Metanephros (tissue), 2 donors: ENCODE measurements around a stretch of chr3.

GRCh38 chr3:69121542-69121943 lies 852 bp downstream of the LMOD3 start:
- RAMPAGE, long total RNA: no peak

GRCh38 chr3:69236685-69237490 lies 114.5 kb upstream of the LMOD3 start:
- RAMPAGE, long total RNA: no peak

GRCh38 chr3:69370106-69370596 lies 15.7 kb downstream of the FRMD4B start:
- RAMPAGE, long total RNA: no peak

DNA sequence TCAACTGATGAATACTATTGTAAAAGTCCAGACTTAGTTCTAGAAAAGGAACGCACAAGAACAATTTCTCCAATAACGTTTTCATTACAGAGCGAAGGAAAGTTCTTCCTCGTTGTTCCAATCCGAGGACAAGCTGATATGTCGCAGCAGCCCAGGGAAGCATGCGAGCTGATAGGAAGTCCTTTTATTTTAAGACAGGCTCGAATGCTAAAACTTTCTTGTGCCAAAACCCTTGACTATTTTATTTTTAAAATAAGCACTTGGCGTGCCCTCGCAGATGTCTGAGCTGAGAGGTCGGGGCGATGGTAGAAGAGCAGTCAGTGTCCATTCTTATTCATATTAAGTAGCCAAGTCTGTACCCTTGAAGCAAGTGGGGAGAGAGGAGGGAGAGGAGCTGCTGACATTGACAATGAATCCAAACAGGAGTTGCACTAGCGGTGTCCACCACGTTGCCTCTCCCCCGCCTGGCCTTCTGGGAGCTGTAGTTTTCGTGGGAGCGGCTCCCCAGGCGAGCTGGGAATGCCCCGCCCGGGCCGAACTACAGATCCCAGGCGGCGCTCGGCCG lies 338 bp upstream of the MITF start:
- RAMPAGE, long total RNA: no peak

DNA sequence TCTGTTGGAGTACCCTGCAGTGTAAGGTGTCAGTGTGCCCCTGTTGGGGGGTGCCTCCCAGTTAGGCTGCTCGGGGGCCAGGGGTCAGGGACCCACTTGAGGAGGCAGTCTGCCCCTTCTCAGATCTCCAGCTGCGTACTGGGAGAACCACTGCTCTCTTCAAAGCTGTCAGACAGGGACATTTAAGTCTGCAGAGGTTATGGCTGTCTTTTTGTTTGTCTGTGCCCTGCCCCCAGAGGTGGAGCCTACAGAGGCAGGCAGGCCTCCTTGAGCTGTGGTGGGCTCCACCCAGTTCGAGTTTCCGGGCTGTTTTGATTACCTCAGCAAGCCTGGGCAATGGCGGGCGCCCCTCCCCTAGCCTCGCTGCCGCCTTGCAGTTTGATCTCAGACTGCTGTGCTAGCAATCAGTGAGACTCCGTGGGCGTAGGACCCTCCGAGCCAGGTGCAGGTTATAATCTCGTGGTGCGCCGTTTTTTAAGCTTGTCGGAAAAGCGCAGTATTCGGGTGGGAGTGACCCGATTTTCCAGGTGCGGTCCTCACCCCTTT lies 22.1 kb downstream of the MDFIC2 start:
- RAMPAGE, long total RNA: no peak

DNA sequence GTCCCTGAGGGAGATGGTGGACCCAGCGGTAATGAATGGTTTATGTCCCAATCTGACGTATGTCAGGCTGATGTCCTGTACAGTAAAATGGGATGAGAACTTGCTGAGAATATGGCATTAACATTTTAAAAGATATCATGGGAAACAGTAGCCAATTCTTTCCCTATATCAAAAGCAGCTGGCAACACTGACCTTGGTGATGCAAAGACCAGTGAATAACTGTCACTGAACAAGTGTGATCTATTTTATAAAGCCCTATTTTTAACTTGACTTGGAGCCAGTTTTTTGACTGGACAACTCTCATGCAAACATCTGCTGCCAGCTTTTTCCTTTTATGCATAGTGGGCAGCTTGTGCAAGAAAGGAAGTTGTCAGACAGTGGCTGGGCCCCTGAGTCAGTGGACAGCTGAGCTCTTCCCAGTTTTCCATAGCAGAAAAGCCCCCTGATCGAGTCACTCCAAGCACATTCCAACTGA lies 519.9 kb upstream of the MDFIC2 start:
- RAMPAGE, long total RNA: no peak

GRCh38 chr3:70955698-70956060 lies 627.8 kb downstream of the FOXP1 start:
- RAMPAGE, long total RNA: no peak

GRCh38 chr3:71010499-71011220 lies 572.9 kb downstream of the FOXP1 start:
- RAMPAGE, long total RNA: no peak

DNA sequence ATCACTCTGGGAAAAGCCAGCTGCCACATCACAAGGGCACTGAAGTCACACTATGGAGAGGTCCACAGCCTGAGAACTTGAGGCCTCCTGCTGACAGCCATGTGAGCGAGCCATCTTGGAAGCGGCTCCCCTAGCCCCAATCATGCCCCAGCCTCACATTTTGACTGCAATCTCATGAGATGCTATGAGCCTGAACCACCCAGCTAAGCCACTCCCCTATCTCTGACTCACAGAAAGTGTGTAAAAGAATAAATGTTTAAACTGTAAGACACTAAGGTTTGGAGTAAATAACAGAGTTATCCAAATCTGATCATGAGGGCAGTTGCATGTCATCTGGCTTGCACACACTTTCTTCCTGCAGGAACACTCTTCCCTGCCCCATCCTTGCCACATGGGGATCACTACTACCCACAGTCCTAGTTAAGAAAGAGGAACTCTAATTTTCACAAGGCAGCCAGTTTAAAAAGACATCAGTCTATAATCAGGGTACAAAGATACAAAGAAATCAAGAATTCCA lies 494.2 kb downstream of the FOXP1 start:
- RAMPAGE, long total RNA: no peak

- RAMPAGE, long total RNA: no peak
Observed at GRCh38 chr3:71117479-71118790, 465.6 kb downstream of the FOXP1 start.

DNA sequence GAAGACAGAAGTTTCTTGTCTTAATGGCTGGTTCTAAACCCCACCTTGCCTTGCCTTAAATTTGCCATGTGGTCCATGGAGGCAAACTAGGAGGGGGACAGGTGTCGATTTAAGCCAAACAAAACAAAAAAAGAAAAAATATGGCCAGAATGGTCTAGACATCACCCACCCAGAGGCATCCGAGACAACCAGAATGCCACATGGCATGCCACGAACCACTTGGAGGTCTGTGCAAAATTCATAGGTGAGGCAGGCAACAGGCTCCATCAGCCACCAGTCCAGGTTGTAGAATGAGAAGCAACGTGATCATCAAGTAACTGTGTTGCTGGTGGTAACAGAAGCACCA lies 418.0 kb downstream of the FOXP1 start:
- RAMPAGE, long total RNA: no peak

- RAMPAGE, long total RNA: no peak
Observed at GRCh38 chr3:71247060-71248043, 336.2 kb downstream of the FOXP1 start.

- RAMPAGE, long total RNA: no peak
Observed at GRCh38 chr3:71305201-71306307, 278.0 kb downstream of the FOXP1 start.

GRCh38 chr3:71451743-71452319 lies 131.7 kb downstream of the FOXP1 start:
- RAMPAGE, long total RNA: no peak

DNA sequence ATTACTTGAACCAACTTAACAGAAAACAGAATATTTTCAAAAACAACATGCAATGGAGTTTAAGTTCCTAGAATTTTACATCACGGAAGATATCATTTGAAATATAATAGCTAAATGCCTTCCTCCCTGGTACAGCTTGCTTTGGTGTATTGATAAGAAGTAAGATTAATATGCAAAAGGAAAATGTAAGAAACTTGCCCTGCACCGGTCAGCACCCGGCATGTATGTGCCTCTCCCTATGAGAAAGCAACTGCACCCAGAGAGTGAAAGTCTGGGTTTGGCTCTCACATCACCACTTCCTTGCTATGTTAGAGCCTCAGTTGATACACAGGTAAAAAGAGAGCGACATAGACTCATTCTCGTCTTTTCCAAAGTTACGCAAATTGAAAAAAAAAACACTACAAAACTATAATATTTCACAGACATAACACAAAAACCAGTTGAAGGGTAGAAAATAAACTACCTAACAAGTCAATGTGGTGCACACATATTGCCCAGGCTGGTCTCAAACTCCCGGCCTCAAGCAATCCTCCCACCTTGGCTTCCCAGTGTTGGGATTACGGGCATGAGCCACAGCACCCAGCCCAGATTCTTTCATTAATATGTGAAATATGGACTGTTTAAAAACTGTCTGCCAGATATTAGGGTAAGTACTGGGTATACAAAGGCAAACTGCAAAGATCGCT lies 96.6 kb downstream of the FOXP1 start:
- RAMPAGE, long total RNA: no peak

GRCh38 chr3:71502013-71502427 lies 81.5 kb downstream of the FOXP1 start:
- RAMPAGE, long total RNA: no peak

- RAMPAGE, long total RNA: no peak
Observed at GRCh38 chr3:71515455-71516094, 68.0 kb downstream of the FOXP1 start.

- RAMPAGE, long total RNA: no peak
Observed at GRCh38 chr3:71573030-71573591, 10.4 kb downstream of the FOXP1 start.

DNA sequence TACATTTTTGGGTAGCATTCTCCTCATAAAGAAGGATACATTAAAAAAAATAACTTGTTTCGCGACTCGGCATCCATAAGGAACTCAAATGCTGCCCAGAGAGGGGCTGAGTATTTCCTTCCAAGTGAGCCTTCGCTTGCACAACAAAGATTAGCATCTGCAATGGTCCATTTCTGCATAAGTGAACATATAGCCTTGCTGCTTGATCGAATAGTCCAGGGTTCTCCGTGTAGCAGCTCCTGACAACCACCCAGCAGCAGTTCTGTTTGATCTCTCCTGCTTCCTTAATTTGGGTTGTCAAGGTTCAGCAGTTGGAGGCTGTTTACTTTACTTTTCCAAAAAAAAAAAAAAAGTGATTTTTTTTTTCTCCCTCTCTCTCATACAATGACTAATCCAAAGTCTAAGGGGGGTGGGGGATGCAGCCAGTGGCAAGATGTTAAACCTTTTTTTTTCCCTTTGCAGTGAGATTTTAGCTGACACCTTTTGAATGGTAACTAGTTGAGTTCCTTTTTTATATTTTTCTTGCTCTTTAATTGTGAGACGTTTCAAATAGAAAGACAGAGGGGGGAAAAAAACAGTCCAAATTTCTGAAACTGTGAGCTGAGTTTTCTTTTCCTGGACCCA lies 3.6 kb downstream of the FOXP1 start:
- RAMPAGE, long total RNA: no peak

DNA sequence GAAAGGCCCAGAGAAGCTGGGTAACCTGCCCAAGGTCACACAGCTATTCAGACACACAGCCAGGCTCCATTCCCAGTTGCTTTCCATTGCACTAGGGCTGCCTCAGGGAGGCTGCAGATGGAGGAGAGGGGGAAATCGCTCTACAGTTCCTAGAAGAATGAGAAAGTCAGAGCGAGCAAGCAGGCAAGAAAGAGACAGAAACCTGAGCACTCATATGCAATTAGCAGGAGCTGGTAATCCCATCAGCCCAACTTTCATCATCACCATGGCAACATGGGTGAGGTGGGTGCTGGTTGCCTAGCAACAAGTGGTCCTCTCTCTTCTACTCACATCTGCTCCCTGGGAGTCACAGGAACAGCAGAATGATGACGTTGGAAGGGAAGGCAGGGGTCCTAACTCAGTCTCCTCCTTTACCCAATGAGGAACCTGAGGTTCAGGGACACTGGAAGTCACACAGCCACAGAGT lies 3.7 kb upstream of the EIF4E3 start:
- RAMPAGE, long total RNA: no peak